Cardiac muscle cell (in vitro differentiated cells and primary cell): ENCODE measurements around the genes LRRD1 and CDK6.

GRCh38 chr7:88045377-88045788 is 111.3 kb downstream of the ADAM22 start:
- RAMPAGE, long total RNA, result no peak
- RRBS, result no CpG with 5 or more reads among the region's 2 CpGs

DNA sequence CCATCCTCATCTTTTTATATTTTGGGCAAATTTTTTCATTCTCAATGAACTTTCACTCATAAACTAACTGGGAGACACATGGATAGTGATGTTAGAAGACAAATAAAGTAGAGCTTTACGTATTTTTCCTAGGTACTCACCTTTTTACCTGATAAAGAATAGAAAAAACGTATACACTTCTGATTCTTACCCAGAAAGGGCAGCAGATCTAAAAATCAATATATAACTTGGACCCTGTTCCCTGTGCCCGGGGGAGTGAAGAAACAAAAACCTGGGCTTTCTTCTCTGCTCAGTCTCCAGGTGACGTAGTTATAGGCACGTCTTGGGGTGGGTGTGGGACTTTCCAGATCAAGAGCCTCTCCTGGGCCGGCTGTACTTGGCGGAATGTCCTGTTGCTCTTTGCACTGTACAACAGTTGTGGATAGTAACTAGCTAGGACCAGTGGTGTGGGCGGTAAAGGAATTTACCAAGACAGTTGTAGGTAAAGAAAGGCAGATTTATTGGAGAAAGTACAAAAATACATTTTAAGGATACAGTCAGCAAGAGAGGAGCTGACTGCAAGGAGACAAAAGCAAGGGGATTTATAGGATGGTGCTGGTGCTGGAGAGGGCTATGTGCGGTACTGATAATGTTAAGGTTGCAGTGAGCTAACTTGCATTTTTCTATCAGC is 40.4 kb upstream of the STEAP4 start:
- RAMPAGE, long total RNA, result no peak
- RRBS, result 57% methylated on average over 1 of the region's 9 CpGs

DNA sequence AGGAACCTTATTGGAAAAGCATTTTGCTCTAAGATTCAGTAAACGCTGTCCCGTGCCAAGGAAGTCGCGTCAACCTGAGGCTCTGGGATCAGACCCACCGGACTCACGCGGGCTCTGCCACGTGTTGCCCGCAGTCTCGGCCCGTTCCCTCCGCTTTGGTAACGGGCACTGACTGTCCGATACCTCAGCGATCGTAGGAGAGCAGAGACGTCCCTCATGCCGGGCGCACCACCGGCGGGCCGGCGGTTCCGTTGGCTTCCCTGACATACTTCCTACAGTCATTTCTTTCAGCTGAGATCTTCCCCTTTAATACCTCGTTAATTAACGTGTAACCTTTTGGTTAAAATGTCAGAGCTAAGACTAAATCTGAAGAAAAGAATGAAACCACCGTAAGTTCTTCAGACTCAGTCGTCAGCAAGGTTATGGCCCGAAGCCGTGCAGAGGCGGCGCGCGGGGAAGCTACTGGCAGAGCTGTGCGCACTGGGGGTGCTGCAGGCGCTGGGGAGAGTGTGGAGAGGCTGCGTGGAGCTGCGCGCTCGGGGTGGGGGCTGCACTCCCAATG is 35.7 kb upstream of the STEAP1 start:
- RAMPAGE, long total RNA, result no peak
- RRBS, result 7% methylated on average over 9 of the region's 40 CpGs

DNA sequence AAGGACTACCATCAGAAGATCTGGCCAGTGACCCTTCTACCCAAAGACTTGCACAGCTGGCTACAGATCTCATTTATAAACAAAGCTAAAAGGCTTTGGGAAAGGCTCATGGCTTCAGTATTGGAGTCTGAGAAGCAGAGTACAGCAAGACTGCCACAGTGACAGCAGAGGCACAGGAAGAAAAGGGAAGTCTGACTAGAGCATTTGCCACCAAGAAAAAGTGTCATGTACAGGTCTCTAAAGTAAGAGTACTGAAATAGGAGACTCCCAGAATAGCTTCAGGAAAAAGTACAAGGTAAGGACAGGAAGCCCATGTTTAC is 19.0 kb downstream of the STEAP1 start:
- RAMPAGE, long total RNA, result no peak

GRCh38 chr7:90721298-90721830 is 125.2 kb downstream of the CDK14 start:
- RAMPAGE, long total RNA, result no peak
- RRBS, result no CpG with 5 or more reads among the region's 4 CpGs

- RAMPAGE, long total RNA, result no peak
- RRBS, result no CpG with 5 or more reads among the region's 4 CpGs
Measured at GRCh38 chr7:90777101-90777580, 181.0 kb downstream of the CDK14 start.

DNA sequence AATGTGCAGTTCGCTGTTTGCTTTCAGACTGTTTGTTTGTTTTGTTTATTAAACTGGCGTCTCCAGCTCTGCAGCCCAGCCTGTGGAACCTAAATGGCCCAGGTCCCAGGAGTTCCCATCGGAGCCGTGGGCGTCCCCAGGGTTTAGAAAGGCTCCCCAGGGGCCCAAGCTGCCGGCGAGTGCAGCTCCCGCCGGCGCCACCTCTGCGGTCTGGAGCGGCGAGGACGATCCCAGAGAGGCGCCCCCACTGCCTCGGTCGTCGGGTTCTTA is 908 bp upstream of the FZD1 start:
- RAMPAGE, long total RNA, result no peak
- RRBS, result no CpG with 5 or more reads among the region's 18 CpGs

DNA sequence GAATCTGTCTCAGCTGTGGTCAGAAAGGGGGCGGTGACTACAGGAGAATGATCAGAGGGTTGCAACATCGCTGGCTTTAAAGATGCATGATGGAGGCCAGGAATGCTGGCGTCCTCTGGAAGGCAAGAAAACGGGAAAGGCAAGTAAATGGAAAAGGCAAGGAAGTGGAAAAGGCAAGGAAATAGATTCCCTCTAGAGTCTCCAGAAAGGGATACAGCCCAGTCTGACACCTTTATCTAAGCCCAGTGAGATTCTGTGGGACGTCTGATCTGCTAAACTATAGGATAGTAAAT is 47.0 kb downstream of the FZD1 start:
- RAMPAGE, long total RNA, result no peak
- RRBS, result no CpG with 5 or more reads among the region's 5 CpGs

DNA sequence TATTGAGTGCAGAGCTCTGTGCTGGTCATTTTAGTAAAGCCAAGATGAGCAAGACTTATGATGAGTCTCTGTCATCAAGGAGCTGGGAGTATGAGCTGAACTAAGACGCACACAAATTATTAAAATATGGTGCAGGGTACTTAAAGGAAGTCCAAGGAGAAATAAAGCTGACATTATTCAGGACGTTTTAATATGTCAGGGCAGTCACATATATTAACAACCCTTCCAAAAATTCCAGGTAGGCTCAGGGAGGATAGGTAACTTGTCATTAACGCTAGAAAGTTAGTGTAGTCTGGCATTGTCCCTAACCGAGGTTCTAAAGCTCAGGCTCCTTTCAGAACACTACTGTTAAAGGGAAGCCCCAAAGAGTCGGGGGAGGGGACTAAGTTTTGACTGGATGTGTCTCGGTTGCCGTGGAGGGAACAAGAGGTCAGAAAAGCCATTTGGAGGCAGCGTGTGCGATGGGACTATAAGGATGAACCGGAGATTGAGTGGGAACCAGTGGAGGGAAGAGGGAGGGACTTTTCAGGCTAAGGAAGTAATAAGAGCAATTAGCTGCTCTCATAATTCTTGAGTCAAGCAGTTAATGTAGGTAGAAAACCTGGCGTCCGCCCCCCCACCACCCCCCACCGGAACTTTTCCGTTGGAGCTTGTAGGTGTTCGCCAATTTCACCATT is 656 bp upstream of the AKAP9 start:
- RAMPAGE, long total RNA, result no peak
- RRBS, result no CpG with 5 or more reads among the region's 15 CpGs

DNA sequence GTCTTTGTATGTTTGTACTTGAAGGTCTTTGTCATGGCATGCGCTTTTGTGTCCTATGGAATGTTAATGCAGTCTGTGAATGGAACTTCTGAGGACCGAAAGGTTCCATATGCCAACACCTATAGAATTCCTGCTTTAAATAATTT is 916 bp downstream of the AKAP9 start:
- RAMPAGE, long total RNA, result no peak
- RRBS, result no CpG with 5 or more reads among the region's 2 CpGs

- RAMPAGE, long total RNA, result no peak
- RRBS, result no CpG with 5 or more reads among the region's 6 CpGs
Measured at GRCh38 chr7:91946122-91946866, 5.6 kb downstream of the AKAP9 start.

DNA sequence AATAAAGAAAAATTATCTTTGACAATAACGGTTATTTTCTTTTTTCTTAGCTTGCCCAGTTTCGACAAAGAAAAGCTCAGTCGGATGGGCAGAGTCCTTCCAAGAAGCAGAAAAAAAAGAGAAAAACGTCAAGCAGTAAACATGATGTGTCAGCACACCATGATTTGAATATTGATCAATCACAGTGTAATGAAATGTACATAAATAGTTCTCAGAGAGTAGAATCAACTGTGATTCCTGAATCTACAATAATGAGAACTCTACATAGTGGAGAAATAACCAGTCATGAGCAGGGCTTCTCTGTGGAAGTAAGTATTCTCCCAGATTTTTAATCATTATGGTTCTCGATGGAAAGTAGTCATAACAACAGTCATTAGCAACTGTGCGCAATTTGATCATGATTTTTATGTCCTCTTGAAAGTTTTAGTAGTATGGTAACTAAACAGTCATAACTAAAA is 33.0 kb downstream of the AKAP9 start:
- RAMPAGE, long total RNA, result no peak
- RRBS, result no CpG with 5 or more reads among the region's 6 CpGs

DNA sequence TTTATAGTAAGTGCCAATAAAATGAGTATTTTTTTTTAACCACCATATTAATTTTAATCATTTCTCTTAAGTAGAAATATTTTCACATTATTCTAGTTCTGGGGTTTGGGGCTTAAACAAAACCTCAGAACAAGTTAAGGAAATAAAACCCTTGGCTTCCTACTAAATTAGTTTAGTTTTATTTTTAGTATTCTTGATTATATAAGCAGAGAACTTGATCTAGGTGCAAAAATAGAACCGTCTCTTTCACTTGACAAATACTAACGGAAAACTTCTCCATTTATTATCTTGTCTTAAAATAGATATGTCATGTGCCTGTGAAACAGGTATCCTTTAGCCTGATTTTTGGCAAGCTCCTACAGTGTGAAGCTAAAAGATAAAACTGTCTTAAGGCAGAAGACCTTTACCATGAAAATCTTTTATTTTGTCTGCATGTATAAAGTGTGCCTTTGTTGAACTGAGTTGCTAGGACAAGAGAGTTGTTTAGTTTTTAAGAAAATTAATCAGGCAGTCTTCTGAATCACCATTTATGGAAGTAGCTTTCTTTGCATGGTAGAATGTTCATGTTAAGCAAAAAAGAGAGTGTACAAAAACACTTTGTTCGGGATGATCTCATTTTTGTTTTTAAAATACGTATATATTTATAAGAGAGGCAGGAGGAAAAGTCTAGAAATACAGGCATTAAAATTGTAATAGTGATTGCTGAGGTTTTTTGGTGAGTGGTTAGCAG is 90.6 kb downstream of the CYP51A1 start:
- RAMPAGE, long total RNA, result no peak
- RRBS, result no CpG with 5 or more reads among the region's 4 CpGs

DNA sequence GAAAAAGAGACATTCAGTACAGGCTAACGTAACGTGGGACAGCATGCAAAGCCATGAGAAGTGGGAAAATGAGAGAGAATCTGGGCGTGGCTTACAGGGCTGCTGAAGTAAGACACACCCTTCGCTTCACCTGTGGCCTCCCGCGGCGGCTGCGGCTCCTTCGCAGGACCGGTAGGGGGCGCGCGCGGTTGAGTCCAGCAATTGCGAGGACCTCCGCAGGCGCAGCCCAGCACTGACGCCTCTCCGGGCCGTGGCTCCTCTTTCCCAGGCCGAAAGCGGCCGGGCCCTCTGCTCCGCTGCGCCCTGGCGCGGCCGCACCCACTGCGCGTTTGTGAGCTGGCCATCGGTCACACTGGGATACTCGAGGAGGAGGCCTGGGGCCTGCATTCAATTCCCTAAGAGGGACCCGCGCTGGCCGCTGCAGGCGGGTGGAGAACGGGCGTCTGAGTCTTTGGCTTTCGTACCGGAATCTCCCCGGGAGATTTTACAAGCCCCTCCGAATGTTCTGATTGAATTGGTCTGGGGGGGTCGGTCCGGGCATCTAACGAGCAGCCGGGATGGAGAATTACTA is at the start of gene LRRD1:
LRRD1 (minus strand) TSS at position 266 of the 571 bp plus-strand sequence.
- RAMPAGE, long total RNA, result no peak
- RRBS, result 2% methylated on average over 15 of the region's 46 CpGs

GRCh38 chr7:92345098-92346175 is 99.7 kb downstream of the ANKIB1 start:
- RAMPAGE, long total RNA, result no peak
- RRBS, result no CpG with 5 or more reads among the region's 6 CpGs

GRCh38 chr7:92612277-92612687 is 22.1 kb upstream of the FAM133B start:
- RAMPAGE, long total RNA, result no peak
- RRBS, result no CpG with 5 or more reads among the region's 4 CpGs

DNA sequence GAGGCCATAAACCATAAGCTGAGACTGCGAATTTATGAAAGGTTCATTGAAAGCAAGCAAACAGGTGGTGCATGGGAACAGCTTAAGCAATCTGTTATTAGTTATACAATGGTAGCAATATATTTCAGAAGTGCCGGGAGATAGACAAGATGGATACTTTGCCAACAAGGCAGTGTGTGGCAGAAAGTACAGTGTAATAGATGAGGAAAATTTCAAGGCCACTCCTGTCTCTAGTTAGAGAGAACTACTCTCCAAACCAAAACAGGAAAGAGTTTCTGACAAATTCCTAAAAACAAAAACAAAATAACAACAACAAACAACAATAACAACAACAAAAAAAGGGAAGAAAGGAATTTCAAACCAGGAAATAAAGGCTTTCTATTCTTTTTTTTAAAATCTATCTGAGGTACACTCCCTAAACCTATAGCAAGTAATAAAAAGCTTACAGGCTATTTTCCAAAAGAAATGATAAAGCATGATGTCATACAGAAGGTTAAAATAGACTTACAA is 23.7 kb upstream of the FAM133B start:
- RAMPAGE, long total RNA, result no peak
- RRBS, result no CpG with 5 or more reads among the region's 2 CpGs

DNA sequence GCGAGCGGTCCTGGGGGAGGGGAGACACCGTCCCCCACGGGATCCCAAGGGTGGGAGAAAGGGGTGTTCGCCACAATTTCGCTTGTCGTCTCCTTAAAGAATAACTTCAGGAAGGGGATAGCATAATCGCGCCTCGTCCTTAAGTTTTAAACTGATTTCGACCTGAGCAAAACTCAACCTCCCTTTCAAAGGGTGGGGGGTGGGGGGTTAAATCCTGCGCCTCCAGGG is 2.0 kb downstream of the CDK6 start:
- RAMPAGE, long total RNA, result no peak
- RRBS, result no CpG with 5 or more reads among the region's 12 CpGs

- RAMPAGE, long total RNA, result start-site peak on the plus strand at chr7:92836440-92836529, 347 and 127 reads in 2 replicates
- RRBS, result 2% methylated on average over 27 of the region's 73 CpGs
Measured at GRCh38 chr7:92836364-92837396, at the start of gene CDK6. Gene CDK6, minus strand, starts transcription at chr7:92836573.

- RAMPAGE, long total RNA, result no peak
- RRBS, result no CpG with 5 or more reads among the region's 3 CpGs
Measured at GRCh38 chr7:92916790-92917320, 80.5 kb upstream of the CDK6 start.